Measurements from ENCODE around the genes MOB3C and CDKN2C.

DNA sequence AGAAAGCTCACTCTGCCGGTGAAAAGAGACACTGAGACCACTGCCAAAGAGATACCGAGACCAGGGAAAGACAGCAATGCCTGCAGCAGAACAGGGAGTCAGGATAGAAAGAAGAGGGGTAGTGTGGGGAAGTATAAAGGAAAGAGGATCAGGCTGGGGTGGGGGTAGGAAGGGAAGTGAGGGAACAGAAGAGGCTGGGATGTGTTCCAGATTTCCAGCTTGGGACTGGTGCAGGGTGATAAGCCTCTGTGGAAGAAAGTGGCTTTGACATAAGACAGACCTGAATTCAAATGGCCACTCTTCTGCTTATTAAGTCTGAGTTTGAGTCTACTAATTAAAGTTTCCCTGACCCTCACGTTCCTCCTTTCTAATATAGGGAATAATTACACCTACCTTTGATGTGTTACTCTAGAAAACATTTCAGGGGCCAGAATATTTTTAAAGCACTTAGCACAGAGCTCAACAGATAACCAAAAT lies 105.8 kb downstream of the PIK3R3 start:
- PRO-cap, 7 experiments = no peak in any of the 7 experiments

GRCh38 chr1:46166932-46167865 lies 7.7 kb upstream of the TSPAN1 start:
- PRO-cap, 7 experiments = peak in 7 of 7 experiments; most common plus-strand start chr1:46167053 (in 1); most common minus-strand start chr1:46167199 (in 7)

- PRO-cap, 7 experiments = no peak in any of the 7 experiments
These were observed 3.4 kb upstream of the TSPAN1 start for GRCh38 chr1:46171003-46172361.

DNA sequence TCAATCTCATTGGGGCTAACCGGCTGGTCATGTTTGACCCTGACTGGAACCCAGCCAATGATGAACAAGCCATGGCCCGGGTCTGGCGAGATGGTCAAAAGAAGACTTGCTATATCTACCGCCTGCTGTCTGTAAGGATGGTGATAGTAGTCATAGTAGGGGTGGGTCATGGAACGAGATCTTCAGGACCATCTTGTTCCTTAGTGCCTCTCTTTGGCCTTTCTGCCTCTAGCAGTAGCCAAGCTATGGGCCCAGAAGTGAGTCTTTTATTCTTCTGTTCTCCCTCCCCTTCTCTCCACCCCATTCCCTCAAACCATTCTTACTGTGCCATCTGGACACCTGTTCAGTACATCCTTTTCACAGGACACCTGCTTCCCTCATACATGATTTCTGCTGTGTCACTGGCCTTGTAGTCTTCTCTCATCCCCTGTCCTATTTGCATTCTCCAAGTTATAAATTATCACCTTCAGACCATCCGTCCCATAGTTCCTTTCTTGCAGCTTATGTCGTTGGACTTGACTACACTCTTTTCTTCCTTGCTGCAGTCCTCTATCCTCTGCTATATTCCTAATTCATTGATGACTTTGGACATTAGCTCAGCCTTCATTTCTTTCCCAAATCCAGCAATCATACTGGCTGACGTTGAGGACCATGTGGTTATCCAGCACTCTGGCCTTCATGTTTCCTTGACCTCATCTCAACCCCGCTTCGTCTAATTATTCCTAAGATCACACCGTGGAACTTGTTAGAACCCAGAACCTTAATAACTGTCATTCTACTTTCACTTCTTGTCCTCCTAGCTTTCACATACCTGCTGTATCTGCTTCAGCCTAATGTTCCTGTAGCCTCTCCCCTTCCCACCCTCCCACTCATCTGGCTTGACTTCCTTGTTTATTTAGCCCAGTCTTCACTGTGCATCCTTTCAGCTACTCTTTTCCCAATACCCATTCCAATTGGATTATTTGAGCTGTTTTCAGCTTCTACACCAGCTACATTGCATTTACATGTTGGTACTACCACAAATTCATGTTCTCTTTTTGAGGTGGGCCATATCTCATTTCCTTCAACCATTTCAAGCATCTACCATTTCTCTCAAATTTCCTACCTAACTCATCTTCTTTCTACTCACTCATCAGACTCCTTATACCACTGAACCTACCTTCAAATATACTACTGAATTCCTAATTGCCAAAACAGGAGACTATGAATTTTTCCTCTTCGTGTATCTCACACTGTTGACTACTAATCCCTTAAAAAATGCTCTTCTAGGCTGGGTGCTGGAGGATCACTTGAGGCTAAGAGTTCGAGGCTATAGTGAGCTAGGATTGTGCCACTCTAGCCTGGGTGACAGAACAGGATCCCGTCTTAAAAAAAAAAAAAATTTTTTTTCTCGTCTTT lies 27.5 kb downstream of the RAD54L start:
- PRO-cap, 7 experiments = peak in 1 of 7 experiments; most common minus-strand start position 709 of the sequence (in 1)

DNA sequence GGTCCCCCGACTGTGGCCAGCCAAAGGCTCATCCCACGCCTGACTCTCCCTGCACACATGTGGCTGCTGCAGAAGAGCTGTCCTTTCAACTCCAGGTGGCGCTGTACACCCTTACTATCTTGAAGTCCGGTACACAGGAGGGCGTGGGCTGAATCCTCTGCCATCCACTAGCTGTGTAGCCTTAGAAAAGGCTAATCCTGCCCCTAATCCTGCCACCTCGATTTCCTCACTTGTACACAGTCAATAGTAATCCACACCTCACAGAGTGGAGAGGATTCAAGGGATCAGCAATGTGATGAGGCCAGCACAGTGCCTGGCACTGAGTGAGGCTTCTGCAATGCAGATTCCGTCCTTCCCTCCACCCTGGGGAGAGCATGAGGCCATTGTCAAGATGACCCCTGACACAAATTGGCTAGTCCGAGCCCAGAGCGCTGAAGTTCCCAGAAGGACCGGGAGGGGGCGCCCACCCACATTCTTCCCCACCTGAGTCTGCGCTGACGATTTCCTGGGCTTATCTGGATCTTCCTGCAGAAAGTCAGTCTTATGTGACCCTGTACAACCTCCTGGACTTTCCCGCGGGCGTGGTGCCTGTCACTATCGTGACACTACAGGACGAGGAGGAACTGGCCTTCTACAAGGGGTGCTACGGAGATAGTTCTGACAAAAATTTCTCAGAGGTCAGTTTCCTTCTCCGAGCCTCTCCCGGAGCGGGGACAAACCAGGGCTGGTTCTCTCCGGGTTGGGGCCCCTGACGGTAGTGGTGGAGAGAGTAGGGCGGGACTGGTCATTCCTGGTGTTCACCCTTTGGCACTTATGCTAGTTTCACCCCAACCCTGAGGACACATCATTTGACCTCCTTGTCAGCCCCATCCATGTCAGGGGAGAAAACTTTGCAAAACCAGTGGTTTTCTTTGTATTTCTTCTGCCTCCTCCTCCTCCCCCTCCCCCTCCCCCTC lies 47.0 kb upstream of the DMBX1 start:
- PRO-cap, 7 experiments = no peak in any of the 7 experiments

DNA sequence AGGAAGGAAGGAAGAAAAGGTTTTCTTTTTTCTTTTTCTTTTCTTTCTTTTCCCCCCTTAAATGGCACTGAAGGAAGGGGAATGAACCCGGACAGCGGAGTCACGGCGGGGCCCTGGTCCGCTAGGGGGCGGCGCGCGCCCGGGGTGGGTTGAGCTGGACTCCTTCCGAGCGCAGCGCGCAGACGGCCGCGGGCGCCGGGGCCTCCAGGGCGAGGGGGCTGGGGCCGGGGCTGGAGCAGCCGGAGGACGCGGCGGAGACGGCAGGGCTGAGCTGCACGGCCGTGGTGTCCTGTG lies 2.5 kb downstream of the TMEM275 start:
- PRO-cap, 7 experiments = peak in 7 of 7 experiments; most common plus-strand start position 181 of the sequence (in 7)

GRCh38 chr1:46616164-46617465 lies at the start of gene MOB3C:
Gene MOB3C (minus strand): TSS chr1:46616811.
- PRO-cap, 7 experiments = peak in 7 of 7 experiments; most common plus-strand start chr1:46616662 (in 3); most common minus-strand start chr1:46616811 (in 6)

DNA sequence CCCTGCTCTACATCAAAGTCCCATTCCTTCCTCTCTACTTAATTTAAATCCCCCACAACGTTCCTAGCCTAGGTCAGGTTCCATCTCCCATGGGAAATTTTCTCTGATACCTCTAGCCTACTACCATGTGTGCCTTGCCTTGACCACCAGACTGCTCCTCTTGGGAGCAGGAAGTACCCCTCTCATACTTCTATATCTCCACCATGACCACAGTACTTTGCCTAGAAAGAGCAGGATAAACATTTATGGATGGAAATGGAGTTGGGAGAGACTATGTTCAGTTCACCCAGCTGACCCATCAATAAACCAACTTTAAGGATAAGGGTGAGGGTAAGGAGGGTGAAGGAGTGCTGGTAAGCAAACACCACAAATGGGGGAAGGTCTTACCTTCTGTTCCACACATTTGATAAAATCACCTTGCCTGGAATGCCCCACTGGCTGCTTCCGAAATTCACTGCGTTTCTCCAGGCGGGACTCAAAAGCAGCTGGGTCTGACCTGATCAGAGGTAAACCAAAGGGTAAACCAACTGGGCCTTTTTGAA lies 3.2 kb downstream of the ATPAF1 start:
- PRO-cap, 7 experiments = no peak in any of the 7 experiments

- PRO-cap, 7 experiments = no peak in any of the 7 experiments
These were observed 12.8 kb downstream of the TEX38 start for GRCh38 chr1:46684380-46684926.

DNA sequence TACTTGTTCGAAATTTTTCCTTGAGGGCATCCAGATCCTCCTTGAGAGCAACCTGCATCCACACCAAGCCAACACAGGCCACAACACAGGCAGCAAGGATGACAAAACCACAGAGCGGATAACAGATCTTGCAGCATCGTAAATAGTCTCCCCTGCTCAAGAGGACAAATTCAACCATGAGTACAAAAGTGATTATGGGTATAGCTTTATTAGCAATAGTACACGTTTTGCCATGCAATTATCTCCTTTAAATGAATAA lies 2.7 kb downstream of the EFCAB14 start:
- PRO-cap, 7 experiments = no peak in any of the 7 experiments

- PRO-cap, 7 experiments = no peak in any of the 7 experiments
These were observed 7.6 kb downstream of the CYP4B1 start for GRCh38 chr1:46806084-46807242.

- PRO-cap, 7 experiments = no peak in any of the 7 experiments
These were observed 2.9 kb downstream of the TAL1 start for GRCh38 chr1:47228671-47230031.

- PRO-cap, 7 experiments = no peak in any of the 7 experiments
These were observed 34.7 kb downstream of the CMPK1 start for GRCh38 chr1:47368064-47368823.

DNA sequence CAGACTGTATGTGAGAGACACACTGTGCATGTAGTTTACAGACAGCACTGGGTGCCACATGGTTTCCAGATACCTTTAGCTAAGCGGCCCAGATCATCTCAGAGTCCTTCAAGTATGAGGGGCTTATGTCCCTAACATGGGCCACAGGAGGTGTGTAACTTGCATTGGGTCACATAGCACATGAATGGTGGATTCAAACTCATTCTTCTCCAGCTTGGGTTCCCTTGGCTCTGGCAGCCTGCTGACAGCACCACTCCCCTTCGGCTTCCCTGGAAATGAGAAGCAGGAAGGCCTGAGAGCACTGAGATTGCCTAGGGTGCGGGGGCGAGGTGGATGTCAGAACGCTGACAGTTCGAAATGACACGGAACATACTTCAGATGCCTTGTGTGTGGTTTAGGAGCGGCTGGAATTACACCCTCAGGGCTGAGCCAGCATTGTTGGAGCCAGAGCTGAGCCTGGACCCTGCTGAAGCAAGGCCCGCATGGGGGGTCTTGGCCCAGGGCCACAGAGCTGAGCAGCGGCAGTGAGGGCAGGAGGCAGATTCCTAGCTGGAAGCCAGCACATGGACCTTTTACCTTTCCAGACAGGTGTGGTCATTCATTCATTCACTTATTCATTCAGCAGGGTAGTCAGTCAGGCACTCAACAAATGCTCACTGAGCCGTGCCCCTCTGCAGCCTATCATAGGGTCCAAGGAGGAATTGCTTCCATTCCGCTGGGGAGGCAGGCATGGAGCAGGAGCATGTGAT lies 6.8 kb upstream of the FOXE3 start:
- PRO-cap, 7 experiments = no peak in any of the 7 experiments

- PRO-cap, 7 experiments = peak in 2 of 7 experiments; most common plus-strand start chr1:47436664 (in 2)
These were observed 1.1 kb upstream of the FOXD2 start for GRCh38 chr1:47436410-47437472.

- PRO-cap, 7 experiments = no peak in any of the 7 experiments
These were observed 8.0 kb upstream of the SLC5A9 start for GRCh38 chr1:48214222-48215196.

DNA sequence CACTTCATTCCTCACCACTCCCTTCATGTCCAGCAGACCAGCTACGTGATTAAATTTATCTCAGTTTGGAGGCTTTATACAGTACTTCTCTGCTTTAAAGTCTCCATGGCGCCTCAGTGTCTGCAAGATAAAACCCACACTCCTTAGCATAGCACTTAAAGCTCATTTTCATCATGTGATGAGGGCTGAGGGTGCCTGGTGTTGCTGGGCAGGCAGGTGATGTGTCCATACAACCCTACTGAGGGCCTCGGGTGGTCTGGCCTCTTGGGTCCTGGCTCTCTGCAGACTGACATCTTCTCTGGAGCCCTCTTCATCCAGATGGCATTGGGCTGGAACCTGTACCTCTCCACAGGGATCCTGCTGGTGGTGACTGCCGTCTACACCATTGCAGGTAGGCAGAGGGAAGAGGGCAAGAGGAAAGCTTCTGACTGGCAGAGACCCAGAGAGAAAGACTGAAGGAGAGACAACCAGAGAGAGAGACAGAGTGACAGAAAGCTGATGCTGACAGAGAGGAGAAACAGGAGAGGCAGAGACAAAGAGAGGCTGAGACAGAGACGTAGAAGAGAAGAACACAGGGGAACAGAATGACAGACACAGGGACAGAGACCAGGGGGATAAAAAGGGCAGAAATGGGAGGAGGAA lies 7.9 kb downstream of the SLC5A9 start:
- PRO-cap, 7 experiments = no peak in any of the 7 experiments

DNA sequence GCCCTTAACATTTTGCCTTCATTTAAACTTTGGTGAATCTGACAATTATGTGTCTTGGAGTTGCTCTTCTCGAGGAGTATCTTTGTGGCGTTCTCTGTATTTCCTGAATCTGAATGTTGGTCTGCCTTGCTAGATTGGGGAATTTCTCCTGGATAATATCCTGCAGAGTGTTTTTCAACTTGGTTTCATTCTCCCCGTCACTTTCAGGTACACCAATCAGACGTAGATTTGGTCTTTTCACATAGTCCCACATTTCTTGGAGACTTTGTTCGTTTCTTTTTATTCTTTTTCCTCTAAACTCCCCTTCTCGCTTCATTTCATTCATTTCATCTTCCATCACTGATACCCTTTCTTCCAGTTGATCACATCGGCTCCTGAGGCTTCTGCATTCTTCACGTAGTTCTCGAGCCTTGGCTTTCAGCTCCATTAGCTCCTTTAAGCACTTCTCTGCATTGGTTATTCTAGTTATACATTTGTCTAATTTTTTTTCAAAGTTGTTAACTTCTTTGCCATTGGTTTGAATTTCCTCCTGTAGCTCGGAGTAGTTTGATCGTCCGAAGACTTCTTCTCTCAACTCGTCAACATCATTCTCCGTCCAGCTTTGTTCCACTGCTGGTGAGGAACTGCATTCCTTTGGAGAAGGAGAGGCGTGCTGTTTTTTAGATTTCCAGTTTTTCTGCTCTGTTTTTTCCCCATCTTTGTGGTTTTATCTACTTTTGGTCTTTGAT lies 103.6 kb downstream of the SPATA6 start:
- PRO-cap, 7 experiments = no peak in any of the 7 experiments

DNA sequence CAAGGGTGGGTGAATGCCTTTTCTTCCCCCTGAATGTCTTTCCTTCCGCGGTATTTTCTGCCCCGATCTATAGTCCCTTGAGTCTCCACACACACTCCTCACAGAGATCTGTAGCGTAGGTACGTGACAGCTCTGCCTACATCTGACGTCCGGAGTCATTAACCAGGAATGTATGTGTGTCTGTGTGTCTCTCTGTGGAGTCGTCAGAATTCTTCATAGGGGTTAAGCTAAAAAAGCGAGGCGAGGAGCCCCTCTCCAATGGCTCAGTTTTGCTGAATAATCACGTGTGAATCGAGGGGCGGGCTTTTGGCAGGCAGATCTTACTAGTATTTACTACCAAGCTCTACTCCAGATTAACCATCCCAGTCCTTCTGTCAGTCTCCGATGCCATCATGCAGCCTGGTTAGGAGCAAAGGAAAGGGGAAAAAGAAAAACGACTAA lies at the start of gene CDKN2C:
Gene CDKN2C, plus strand, starts transcription at position 351 of the 441 bp plus-strand sequence.
- PRO-cap, 7 experiments = peak in 7 of 7 experiments; most common plus-strand start position 360 of the sequence (in 4); most common minus-strand start position 112 of the sequence (in 6)

- PRO-cap, 7 experiments = no peak in any of the 7 experiments
These were observed 7.4 kb downstream of the CDKN2C start for GRCh38 chr1:50977537-50977654.